Bronchial lymph node (tissue), 1 donor: ENCODE results near the genes AMOTL2, STAG1, NCK1 and NME9.

DNA sequence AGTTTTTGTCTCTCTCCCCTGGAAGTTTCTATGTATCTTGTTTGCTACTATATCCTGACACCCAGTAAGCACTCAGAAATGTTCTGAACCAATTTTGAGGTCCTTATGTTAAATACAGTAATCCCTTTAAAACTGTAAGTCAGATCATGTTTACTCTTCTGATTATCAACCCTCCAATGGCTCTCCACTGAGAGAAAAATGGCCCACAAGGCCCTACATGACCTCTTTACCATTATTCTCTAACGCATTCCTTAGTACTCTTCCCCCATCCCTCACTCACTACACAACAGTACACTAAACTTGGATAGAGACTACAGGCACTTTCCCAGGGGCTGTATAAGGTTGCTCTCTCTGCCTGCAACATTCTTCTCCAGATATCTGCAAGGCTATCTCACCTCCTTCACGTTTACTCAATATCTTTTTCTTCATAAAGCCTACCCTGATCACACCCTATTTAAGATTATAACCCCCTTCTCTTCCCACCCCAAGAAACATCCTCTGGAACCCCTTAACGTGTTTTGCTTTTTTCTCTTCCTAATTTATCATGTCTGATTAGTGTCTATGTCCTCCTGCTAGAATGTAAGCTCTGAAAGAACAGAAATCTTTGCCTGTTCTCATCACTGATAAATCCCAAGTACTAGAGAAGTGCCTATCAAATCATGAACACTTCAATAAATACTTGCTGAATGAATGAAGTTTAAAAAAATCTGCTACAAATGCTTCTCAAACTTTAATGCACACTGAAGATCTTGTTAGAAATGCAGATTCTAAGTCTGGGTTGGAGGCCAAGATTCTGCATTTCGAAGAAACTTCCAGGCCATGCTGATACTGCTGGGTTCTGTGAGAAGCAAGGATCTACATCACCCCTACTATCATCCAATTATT is 1.7 kb downstream of the TOPBP1 start:
- PRO-cap = no peak

DNA sequence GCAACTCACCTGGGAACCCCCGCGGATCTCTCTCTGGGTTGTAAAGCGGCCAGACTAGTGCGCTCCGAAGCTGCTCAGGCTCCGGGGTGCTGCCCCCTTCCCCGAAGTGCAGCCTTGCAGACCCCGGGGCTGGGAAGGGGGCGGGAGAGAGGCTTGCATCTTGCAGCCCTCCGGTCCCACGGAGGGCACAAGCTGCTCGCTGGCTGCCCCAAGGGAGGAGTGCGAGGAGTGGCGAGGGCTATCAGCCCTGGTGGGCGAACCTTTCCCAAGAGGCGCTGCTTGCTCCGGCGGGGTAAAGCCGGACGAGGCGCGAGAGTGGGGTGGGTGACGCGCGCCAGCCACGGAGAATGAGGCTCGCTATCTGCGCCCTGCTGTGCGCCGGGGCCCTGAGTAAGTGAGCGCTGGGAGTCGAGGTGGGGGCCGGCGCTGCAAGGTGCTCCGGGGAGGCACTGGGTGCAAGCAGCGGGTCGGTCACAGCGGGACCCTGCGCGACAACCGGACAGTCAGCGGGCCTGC is 12.6 kb upstream of the TOPBP1 start:
- PRO-cap = no peak

DNA sequence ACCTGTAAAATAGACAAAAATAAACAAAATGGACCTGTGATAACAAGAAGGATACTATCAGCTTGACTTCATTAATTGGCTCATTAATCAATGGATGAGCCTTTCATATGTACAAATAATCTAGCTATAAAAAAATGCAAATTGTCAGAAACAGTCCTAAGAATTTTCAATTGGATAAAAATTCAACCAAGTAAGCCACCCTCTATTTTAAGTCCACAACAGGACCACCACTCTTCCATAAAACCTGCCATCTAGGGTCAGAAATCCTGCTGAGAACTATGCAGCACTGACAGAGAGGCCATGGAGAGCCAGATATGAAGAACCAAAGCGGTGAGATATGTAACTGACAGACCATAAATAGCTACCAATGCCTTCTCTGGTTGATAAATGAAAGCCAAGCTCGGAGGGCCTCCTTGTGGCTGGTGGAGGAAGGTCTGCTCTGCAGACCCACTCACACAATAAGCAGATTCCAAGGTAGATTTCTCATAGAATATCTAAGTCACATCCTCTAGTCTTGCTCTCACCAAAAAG is 39.0 kb downstream of the RYK start:
- PRO-cap = no peak

DNA sequence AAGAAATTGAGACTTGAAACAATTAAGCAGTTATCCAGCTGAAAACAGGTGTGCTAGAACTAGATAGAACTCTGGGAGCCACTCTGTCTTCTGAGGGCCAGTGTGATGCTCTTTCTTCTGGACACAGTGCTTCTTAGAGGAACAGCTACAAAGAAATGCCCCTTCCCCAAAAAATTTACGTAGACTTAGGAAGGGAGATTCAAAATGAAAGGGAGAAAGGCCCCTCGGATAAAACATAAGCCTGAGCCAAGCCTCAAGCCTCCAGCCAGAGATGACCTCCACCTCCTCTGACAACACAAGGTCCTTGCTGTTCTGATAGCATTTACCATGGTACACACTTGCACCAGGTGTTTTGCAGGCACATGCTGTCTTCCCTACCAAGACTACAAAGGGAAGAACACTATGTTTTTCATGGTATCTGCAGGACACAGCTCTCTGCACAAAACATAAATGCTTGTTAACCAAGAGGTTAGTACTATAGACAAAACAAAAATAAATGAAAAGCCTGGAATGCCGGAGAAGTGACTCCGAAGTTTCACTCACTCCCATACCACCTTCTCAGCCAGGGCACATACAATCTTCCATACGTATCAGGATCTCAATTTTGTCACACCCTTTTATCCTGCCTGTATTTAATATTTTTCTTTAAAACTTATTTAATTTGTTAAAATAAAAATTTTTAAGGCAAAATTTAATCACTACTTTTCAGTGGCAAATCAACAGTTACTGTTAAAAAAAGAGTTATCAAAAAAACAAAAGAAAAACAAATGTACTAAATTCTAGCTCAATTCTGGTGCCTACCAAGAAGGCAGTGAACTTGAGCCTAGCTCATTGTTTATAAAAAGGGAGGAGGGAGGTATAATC is 27.7 kb downstream of the RYK start:
- PRO-cap = no peak

- PRO-cap = no peak
These were observed 57.9 kb upstream of the RYK start for GRCh38 chr3:134308482-134308984.

GRCh38 chr3:134326200-134326676 is 48.0 kb downstream of the AMOTL2 start:
- PRO-cap = no peak

- PRO-cap = unidirectional peak, minus-strand start at chr3:134374447; unidirectional peak, minus-strand start at chr3:134374515; unidirectional peak, minus-strand start at chr3:134374593
These were observed at the start of gene AMOTL2 for GRCh38 chr3:134374313-134374832. TSS of gene AMOTL2 (minus strand) at chr3:134374447.

- PRO-cap = no peak
These were observed 1.8 kb upstream of the AMOTL2 start for GRCh38 chr3:134375814-134376670.

DNA sequence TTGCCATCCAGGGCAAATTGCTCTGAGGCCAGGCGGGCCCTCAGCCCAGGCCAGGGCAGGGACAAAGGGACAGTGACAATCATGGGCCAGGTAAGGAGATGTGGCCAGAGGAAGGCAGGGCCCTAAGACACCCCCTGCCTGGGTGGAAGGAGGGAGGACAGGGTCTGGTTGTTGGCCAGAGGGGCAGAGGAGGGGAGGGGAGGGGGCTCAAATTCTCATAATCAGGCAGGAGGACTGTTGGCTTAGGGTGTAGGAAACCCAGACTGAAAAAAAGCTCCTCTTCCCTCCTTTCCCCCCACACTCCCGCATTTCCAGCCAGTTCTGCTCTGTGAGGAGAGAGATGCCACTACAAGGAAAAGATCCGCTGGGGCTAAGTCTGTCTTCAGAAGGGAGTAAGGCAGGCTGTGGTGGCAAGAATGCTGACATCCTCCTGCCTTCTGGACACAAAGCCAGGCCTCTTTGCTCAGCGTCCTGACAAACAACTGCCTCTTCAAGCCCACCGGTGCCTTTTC is 3.2 kb downstream of the EPHB1 start:
- PRO-cap = no peak

DNA sequence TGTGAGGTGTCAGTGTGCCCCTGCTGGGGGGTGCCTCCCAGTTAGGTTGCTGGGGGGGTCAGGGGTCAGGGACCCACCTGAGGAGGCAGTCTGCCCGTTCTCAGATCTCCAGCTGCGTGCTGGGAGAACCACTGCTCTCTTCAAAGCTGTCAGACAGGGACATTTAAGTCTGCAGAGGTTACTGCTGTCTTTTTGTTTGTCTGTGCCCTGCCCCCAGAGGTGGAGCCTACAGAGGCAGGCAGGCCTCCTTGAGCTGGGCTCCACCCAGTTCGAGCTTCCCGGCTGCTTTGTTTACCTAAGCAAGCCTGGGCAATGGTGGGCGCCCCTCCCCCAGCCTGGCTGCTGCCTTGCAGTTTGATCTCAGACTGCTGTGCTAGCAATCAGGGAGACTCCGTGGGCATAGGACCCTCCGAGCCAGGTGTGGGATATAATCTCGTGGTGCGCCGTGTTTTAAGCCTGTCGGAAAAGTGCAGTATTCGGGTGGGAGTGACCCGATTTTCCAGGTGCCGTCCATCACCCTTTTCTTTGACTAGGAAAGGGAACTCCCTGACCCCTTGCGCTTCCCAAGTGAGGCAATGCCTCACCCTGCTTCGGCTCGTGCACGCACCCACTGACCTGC is 462.5 kb downstream of the EPHB1 start:
- PRO-cap = no peak

GRCh38 chr3:136045247-136045846 is 79.8 kb downstream of the PPP2R3A start:
- PRO-cap = no peak

- PRO-cap = no peak
These were observed 119.6 kb downstream of the STAG1 start for GRCh38 chr3:136632549-136632960.

DNA sequence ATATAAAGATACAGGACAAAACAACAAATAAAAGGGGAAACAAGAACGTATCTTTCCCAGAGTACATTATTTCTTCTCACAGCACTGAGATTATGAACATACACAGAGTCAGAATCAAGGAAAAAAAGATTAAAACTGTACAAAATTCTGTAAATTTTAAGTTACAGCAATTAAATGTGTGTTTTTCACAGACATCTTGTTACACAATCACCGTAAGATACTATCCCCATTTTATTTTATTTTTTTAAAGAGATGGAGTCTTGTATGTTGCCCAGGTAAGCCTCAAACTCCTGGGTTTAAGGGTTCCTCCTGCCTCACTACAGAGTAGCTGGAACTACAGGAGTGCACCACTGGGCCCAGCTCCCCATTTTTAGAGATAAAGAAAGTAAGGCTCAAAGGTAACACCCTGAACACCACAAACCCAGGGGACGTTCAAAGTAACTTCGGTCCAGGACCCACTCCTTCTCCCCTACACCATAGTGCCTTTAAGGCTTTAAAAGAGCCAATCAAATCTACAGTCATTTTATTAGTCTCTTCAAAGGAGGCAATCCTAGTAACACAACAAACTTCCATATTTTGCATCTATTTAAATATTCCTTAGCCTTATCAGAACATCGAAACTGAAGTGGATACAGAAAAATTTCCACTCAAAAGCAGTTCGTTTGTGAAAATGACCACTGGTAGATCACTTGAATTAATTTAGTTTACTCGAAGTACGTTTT is 2.1 kb downstream of the STAG1 start:
- PRO-cap = no peak

DNA sequence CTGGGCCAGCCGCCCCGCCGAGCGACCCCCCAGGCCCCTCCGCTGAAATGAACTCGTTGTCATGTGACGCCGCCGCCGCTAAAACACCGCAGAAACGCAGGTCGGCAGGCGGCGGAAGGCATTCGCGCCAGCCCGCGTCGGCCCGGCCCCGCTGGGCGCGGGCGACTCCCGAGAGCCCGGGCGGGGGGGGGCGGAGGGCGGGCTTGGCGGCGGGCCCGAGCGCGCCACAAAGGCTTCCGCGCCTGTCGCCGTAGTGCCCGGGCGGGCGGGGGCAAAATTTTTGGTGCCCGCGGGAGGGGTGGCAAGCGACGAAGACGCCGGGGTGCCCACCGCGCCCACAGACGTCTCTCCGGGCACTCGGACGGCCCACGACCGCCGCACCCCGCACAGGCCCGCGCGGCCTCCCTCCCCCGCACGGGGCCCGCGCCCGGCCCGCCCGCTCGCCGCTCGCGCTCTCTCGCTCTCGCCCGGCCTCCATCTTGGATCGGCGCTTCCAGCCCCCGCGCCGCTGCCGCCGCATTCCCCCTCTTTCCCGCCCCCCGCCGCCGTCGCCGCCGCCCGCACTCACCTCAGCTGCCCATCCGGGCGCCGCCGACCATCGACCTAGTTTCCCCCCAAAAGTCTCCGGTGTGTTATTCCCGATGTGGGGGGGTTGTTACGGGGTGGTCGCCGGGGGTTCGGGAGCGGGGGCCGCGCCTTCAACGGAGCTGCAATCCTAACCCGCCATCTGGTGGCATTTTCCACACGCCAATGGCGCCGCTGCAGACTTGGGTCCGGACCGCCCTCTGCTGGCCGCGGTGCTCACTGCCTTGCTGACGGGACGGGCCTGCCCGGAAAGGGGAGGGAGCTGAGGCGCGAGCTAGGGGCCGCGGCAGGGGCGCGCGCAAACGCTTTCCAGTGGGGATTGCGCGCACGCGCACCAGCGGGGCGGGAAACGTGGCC is at the start of gene STAG1:
STAG1 (minus strand) TSS at position 752 of the 942 bp plus-strand sequence.
- PRO-cap = bidirectional peak, plus-strand start at position 91 of the sequence, minus-strand start at position 167 of the sequence; bidirectional peak, plus-strand start outside the sequence, minus-strand start at position 752 of the sequence

DNA sequence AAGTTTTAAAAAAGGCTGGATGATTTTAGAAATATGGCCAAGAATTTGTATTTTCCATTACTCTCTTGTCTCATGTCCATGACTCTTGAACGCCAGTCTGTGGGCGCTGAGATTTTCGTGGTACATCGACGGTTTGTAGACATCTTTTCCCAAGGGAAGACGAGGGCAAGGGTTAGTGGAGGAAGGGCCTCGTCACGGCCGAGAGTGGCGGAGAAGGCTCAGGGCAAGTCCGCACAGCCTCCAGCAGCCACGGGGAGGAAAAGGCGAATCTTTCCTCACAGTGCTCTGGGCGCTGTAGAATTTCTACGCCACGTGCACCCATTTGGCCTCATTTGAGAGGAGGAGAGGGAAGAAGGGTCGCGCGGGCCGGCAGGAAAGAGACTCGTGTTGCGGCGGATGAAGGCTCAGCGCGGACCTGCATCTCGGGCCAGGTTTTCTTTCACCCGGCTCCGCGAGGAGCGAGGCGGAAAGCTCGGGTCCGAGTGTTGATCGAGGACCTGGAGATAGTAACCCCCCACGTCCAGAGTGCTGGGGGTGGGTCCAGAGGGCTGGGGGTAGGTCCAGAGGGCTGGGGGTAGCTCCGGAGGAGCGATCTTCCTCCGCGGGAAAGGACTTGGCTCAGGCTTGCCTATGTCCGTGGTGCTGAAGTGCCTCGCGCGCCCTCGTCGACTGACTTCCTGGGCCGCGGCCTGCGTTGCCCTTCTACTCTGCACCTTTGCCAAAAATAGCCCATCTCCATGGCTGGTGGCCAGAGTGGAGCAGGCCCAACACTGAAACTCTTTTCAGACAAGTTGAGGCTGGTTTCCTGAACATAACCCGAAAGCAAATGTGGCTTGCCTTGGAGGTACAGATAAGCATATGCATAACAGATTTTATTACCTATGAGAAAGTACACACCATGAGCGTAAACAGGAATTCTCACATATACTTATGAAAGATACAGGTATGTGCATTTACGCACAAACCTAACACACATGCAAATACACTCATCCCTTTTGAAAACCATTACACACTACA is 1.1 kb downstream of the SLC35G2 start:
- PRO-cap = bidirectional peak, plus-strand start at position 201 of the sequence, minus-strand start outside the sequence; unidirectional peak, minus-strand start at position 676 of the sequence

- PRO-cap = bidirectional peak, plus-strand start at chr3:136862233, minus-strand start at chr3:136862034
These were observed at the start of gene NCK1 for GRCh38 chr3:136861738-136862324. TSS of gene NCK1 (plus strand) at chr3:136862208.

- PRO-cap = no peak
These were observed 27.0 kb downstream of the IL20RB start for GRCh38 chr3:136984718-136985341.

DNA sequence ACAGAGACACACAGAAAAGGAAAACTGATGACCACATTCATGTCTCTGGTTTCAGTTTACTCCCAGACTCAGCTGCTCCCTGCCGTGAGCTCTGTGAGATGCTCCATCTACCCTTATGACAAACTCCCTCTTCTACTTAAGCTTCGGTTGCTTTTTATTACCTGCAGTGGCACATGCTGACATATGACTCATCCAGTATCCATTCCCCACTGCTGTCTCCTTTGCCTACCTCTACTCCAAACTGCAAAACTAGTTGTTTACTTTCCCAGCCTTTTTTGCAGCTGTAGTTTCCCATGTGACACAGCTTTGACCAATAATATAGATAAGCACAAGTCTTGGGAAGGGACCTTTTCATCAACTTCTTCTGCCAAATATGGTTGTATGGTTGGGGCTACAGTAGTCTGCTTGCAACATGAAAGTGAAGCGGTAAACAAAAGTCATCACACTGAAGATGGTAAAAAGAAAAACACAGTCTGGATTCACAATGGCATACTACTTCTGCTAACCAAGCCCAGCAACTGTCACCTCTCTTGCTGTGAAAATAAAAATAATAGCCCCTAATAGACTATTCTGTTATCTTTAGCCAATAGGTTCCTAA is 32.8 kb downstream of the DZIP1L start:
- PRO-cap = no peak

- PRO-cap = bidirectional peak, plus-strand start at chr3:138329955, minus-strand start at chr3:138329848
These were observed at the start of gene NME9 for GRCh38 chr3:138329114-138330208. TSS of gene NME9 (minus strand) at chr3:138329851.

GRCh38 chr3:138408880-138409079 is 25.6 kb upstream of the ESYT3 start:
- PRO-cap = no peak